Bronchus fibroblast of lung (primary cell): Measurements from ENCODE around the gene MOB3C.

GRCh38 chr1:46204088-46204965, 1.2 kb downstream of the LURAP1 start:
- RAMPAGE, long total RNA = no peak

- RAMPAGE, long total RNA = no peak
Observed at GRCh38 chr1:46246407-46247558, 780 bp upstream of the RAD54L start.

DNA sequence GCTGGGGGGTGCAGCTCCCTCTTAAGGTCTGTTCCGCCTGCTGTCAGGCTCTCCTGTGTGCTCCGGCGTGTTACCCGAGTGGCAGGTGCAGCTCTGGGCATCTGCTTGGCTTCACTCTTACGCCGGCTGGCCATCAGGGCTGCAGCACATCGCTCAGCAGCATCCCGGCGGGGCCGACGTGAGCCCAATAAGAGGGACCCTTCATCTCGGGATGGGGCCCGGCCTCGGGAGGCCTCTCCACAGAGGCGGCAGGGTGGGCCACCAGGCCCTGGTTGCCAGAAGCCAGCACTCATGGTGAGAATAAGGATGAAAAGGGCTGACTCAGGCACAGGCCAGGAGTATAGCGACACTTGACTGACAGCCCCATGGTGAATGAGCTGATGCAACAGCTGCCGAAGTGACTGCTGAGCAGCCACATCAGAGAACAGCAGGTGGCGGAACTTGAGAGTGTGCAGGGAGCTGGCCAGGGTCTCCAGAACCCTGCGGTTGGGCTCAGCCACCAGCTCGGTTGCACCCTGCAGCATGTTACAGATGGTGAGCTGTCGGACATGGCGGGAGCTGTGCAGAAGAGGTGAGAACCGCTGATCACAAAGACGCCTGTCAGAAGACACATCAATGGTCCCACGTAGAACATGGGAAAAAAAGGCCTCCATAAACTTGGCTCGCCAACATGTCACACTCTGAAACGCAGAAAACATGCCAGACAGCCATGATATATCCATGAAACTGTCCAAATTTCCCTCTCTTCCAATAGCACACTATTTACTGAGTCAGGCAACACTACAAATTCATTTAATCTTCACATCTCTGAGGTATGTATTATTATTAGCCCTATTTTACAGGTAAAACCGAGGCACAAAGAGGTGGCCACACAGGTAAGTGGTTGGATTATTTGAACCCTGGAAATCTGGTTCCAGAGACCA, 17.3 kb downstream of the LRRC41 start:
- RAMPAGE, long total RNA = no peak

GRCh38 chr1:46400411-46400811, 6.3 kb downstream of the FAAH start:
- RAMPAGE, long total RNA = no peak

DNA sequence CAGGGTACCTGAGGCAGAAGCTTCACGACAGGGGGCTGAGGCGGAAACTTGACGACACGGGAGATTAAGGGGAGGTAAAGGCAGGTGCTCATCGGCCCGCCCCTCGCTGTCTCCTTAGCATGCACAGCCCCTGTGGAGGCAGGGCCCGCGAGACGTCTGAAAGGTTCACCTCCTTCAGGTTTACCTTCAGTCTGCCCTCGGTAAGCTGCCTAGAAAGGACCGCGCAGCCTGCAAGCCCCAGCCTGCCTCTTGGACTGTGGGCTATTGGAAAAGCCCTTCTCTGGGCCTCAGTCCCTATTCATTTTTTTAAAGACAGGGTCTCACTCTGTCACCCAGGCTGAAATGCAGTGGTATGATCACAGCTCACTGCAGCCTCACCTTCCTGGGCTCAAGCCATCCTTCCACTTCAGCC, 12.3 kb downstream of the TMEM275 start:
- RAMPAGE, long total RNA = no peak

DNA sequence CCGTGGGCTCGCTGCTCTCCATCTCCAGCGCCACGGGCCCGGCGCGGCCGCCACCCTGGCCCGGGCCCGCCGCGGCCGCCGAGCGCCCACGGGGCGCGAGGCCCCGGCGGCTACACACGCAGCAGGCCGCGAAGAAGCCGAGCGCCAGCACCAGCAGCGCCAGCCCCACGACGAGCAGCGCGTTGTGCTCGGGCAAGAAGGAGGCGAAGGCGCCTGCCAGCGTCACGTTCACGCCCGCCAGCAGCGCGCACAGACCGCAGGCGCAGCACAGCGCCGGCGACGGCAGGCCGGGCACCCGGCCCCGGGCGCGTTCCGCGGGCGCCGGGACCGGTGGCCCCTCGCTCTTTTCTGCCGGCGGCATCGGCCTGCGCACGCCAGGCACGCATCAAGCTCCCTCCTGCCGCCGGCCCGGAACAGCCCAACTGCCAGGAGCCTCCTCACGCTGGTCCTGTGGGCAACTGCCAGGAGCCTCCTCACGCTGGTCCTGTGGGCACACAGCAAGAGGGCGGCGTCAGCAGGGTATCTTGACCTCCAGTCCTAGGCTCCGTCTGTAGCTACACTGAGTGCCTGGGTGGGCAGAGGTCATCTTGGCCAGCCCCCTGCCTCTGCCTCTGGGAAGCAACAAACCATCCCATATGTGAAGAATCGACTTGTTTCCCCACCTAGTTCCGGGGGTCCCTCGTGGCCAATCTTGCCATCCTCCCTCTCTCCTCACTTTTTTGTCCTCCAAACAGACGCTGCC, 2.0 kb downstream of the TMEM275 start:
- RAMPAGE, long total RNA = no peak

GRCh38 chr1:46612909-46613520, 3.6 kb downstream of the MOB3C start:
- RAMPAGE, long total RNA = no peak

DNA sequence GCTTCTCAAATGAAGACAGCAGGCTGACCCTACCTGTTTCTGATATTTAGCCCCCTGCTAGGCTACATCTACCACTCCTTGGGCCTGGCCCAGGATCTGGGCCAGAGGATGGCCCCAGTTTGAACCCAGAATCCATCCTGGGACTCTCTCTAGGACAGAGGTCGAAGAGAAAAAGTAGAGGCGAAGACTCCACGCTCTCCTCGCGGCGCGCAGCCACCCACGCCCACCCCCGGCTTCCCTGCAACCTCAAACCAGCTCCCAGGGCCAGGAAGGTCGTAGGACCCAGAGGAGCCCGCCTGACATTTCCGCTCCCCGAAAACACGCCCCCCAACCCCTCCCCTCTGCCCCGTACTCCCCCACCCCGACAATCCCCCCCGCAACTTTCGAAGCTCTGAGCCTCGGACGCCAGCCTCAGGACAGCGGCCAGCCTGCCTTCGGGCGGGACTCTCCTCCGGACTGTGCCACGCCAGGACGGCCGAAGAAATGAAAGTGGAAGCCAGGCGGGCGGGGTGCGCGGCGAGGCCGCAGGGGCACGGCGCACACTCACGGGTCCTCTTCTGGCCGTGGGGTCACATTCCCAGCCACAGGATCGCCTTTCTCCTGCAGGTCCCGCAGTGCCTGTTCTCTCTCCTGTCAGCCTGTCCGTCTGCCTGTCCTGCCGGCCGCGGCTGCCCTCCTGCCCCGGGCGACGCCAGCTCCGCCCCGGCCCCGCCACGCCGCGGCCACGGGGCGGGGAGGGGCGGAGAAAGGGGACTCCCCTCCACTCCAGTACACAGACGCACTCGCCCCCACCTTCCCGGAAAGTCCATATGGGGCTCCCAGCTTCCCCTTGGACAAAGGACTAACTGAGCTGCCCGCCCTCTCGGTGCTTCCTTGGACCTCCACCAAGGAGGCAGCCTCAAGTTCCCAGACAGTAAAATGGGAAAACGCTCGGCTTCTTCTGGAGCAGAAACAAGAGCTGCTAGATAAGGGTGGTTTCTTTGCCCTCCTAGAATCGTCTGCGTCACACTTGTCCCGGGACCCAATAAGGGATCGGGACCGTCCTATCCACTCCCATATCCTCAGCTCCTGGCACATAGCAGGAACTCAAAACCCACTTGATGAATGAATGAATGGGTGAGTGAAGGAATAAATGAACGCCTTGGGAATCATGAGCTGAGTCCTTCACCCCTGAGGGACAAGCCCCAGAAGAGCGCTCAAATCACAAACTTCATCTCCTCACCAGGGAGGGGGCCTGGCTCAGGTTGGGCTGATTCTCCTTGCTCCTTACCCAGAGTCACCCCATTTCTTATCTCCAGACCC, at the start of gene MOB3C:
Gene MOB3C, minus strand, starts transcription at position 648 of the 1,302 bp plus-strand sequence.
- RAMPAGE, long total RNA = no peak

- RAMPAGE, long total RNA = no peak
Observed at GRCh38 chr1:46676651-46677257, 5.1 kb downstream of the TEX38 start.

DNA sequence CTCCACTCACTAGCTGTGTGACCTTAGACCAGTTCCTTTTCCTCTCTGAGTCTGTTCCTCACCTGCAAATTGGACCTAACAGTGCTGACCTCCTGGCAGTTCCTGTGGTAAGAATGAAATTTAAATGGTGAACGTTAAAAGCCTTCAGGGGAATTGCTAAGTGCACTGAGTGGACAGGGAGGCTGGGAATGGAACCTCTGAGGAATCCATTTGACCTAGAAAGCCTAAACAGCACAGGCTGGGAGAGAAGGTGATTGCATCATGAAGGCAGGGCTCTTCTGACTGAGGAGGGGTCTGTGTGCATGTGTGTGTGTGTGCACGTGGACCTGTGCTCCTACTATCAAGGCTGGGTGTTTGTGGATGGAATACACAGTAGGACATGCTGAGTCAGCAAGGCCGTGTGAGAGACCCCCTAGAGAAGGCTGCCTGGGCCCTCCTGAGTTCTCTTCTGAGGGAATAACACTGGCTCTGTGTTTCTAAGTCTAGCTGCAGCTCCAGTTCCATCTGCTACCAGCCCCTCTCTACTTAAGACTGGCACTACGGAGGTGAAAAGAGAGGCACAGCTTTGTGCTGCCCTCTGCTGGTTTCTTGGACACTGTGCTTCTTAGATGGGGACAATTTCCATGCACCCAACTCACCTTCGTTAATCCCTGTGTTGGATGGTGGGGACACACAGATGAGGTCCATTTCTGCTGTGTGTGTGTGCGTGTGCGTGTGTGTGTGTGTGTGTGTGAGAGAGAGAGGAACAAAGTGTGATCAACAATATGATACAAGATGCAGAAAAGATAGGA, 6.1 kb upstream of the EFCAB14 start:
- RAMPAGE, long total RNA = no peak

DNA sequence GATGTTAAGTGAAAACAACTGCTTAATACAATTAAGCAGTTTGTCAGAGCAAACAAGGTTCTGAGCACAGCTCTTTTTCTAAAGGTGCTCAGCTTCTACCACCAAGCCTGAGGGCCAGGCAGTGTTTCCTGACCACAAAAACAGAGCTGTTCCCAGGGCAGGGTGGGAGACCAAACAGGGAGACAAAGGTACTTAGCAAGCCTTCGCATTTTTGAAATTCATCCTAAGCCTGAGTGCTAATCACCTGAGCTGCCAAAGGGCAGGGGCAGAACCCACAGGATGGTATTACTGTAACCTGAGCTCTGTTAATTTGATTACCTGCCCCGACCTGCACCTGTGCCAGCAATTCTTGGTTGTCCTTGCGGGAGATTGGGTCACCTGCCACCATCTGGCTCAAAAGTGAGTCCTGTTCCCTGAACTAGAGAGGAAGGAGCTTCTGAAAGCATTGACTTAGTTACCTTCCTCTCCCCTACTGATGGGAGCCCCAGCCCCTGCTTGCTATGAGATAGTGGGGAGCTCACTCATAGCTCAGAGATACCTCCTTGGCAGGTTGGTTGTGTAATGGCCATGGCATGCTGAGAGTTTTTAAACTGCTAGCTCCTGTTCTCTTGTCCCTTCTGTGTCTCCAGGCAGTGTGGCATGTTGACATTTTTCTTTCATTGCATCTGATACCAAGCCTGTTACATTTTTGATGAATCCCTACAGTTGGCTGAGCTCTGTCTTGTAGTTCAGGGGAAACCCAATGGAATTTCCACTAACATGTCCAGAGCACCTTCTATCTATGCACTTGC, 38.8 kb upstream of the EFCAB14 start:
- RAMPAGE, long total RNA = no peak

- RAMPAGE, long total RNA = no peak
Observed at GRCh38 chr1:46810640-46811366, 12.0 kb downstream of the CYP4B1 start.

- RAMPAGE, long total RNA = no peak
Observed at GRCh38 chr1:46960878-46961603, 19.8 kb upstream of the CYP4A11 start.

- RAMPAGE, long total RNA = no peak
Observed at GRCh38 chr1:46962345-46962777, 21.1 kb upstream of the CYP4A11 start.

DNA sequence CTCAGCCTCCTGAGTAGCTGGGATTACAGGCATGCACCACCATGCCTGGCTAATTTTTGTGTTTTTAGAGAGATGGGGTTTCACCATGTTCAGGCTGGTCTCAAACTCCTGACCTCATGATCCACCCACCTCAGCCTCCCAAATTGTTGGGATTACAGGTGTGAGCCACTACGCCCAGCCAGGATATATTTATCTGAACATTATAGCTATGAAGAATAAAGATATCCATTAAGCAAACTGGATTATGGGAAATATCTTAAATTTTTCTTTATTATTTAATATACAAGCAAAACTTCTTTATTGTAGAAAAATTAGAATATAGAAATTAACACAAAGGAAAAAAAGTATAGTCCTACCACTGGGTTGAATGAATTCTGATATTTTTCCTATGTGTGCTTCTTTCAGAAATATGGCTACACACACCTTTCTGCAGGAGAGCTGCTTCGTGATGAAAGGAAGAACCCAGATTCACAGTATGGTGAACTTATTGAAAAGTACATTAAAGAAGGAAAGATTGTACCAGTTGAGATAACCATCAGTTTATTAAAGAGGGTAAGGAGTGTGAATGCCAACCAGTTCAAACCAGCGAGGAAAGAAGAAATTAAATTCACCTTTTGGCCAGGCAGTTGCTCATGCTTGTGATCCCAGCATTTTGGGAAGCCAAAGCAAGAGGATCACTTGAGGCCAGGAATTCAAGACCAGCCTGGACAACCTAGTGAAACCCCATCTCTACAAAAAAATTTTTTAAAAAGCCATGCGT, 34.7 kb downstream of the CMPK1 start:
- RAMPAGE, long total RNA = no peak

DNA sequence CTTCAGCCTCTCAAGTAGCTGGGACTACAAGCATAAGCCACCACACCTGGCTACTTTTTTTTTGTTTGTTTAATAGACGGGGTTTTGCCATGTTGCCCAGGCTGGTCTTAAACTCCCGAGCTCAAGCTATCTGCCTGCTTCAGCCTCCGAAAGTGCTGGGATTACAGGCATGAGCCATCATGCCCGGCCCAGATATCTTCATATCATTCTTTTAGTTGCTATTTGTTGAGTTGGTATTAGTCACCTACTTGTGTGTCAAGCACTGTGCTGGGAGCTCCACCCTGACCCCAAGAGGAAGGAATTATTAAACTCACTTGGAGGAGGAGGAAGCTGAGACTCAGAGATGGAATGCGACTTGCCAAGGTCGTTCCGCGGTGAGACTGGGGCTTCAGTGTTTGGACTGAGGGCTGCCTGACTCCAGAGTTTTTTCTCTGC, 131.9 kb downstream of the FOXD2 start:
- RAMPAGE, long total RNA = no peak

GRCh38 chr1:47831474-47832060, 165.6 kb downstream of the TRABD2B start:
- RAMPAGE, long total RNA = no peak

GRCh38 chr1:47963414-47964070, 33.6 kb downstream of the TRABD2B start:
- RAMPAGE, long total RNA = no peak

DNA sequence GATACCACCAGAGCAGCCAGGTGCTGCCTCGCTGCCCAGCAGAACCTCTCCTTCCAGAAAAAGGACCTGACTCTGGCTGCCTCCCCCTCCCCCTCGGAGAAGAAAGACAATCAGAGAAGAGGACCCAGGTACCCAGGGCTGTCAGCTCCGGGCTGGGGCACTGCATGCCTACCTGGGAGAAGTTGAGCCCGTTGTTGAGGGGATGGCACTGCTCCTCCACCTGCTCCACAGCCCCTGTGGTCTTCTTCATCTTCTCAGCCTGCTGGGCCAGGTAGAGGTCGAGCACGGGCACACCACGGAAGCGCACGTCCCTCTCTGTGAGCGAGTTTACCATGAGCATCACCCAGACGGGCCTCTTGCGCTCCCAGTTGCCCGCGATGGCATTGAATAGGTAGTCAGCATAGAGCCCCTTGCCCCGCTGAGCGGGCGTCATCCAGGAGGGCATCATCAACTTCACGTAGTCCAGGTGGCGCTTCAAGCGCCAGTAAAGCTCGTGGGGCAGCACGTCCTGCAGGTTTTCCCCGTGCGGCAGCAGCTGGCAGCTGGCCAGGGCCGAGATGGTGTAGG, 3.2 kb downstream of the TRABD2B start:
- RAMPAGE, long total RNA = no peak

DNA sequence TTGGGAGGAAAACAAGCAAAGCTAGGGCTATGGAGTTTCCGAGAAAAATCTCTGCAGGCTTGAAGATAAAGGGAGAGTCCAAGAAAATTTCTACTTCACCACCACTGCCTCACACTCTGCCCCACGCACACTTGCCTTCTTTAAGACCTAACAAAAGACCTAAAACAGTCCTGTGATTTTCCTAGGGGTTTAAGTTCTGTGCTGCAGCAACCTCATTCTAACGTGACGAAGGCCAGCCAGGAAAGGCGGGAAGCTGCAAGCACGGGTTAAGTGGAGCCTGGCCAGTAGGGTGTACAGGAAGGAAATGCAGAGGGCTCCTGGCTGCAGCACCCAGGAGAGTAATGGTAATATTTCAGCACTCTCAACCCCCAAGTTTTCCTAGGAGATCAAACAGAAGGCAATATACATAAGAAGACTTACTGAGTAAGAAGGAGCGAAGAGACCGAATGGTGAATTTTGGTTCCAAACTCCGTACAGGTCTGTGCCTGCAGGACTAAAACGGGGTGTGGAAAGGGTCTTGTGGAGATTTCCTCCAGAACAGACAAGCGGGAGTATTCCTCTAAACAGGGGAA, 1.4 kb downstream of the SPATA6 start:
- RAMPAGE, long total RNA = no peak